ENCODE measurements around a stretch of chr3.

- PRO-cap, 4 experiments, result peak in 2 of 4 experiments; most common plus-strand start chr3:153138896 (in 1); most common minus-strand start chr3:153138747 (in 2)
- RAMPAGE, long total RNA, 2 experiments, result no peak in any of the 2 experiments
These were observed 23.3 kb upstream of the RAP2B start for GRCh38 chr3:153138565-153139270.

DNA sequence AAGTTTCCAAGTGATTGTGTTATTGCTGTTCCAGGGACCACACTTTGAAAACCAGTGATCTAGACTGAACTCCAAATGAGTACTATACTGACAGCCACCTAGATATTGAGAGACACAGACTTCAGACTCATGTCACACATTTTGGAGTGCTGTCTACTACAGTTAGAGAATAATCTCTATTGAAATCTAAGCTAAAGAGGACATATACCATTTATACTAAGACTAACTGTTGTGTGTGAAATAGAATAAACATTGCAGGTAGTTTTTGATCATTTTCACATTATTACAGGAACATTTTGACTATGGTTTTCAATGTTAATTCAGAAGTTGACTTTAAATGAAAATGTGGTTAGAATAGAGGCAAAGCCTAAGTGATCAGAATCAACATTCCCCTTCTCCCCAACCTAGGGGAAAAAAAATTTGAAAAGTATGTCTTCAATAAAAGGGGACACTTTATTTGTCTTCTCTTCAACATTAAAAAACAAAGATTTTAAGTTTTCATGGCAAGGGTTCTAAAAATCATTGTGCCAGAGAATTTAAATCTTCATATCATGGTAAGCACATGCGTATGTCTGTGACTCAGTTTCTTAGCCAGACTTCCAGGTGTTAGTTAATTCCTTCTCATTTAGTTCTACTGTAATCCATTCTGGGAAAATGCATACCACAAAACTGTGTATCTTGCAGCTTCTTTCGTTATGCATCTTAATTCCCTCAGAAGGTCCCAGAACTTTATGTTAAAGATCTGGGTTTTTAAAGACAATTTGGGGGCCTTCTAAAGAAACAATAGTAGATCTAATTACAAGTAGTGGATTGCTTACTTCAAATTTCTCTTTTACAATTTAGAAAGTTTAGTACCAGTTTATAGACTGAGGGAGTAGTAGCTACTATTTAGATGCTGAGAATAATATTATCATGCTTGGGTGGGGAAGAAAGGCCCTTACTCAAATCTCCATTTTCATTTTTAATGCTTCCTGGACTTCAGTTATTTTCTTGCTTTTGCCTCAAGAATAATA is 5.7 kb downstream of the RAP2B start:
- PRO-cap, 4 experiments, result peak in 1 of 4 experiments; most common minus-strand start position 77 of the sequence (in 1)
- RAMPAGE, long total RNA, 2 experiments, result no peak in any of the 2 experiments

DNA sequence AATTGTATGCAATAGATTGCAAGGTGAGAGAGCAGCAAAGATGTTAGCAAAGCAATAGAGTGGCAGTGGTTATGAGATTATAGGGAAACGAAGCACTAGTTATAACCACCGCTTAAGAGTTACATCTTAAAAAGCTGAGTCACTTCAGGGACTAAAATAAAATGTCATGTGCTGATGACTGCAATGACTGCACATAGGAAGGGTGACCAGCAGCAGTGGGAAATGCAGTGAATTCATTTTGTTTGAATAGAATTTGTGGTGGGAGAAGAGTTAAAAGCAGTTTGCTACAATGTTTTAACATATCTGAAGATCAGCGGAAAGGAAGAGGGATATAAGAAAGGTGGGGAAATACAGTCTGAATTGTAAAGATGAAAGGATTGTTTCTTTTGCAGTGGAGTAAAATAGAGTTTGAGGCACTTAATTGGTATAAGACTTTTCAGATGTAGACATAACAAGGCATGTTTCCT is 127.4 kb downstream of the RAP2B start:
- PRO-cap, 4 experiments, result peak in 3 of 4 experiments; most common plus-strand start position 186 of the sequence (in 1); most common minus-strand start position 73 of the sequence (in 3)
- RAMPAGE, long total RNA, 2 experiments, result no peak in any of the 2 experiments

GRCh38 chr3:153553123-153553850 is 391.3 kb downstream of the RAP2B start:
- PRO-cap, 4 experiments, result no peak in any of the 4 experiments
- RAMPAGE, long total RNA, 2 experiments, result no peak in any of the 2 experiments

DNA sequence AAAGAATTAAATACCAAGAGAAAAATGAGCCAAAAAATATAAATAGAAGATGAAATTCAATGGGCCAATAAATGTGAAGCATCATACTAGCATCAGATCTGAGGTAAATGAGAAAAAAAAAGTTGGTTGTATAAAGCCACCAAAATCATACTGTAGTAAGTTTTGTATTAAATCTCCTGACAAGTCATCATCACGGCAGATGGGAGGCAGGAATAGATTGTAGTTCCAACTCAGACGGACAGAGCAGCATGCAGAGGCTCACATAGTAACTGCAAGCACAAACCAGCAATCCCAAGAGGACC is 141.9 kb upstream of the ARHGEF26 start:
- PRO-cap, 4 experiments, result no peak in any of the 4 experiments
- RAMPAGE, long total RNA, 2 experiments, result no peak in any of the 2 experiments

DNA sequence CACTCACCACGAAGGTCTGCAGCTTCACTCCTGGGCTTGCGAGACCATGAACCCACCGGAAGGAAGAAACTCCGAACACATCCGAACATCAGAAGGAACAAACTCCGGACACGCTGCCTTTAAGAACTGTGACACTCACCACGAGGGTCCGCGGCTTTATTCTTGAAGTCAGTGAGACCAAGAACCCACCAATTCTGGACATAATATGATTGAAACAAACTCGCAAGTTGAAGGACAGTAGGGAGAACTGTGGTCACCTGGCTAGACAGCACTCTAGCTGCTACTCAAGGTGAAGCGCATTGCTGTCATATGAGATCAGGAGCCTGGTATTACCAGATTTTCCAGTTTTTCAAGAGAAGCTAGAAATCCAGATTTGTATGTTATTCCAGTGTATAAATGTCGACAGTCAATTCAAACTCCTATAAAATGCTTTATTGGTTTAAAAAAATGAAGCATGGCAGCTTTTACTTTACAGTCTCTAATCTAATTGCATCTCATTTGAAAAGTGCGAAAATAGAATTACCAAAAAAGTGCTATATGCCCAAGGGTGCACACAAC is 31.8 kb upstream of the ARHGEF26 start:
- PRO-cap, 4 experiments, result no peak in any of the 4 experiments
- RAMPAGE, long total RNA, 2 experiments, result no peak in any of the 2 experiments

DNA sequence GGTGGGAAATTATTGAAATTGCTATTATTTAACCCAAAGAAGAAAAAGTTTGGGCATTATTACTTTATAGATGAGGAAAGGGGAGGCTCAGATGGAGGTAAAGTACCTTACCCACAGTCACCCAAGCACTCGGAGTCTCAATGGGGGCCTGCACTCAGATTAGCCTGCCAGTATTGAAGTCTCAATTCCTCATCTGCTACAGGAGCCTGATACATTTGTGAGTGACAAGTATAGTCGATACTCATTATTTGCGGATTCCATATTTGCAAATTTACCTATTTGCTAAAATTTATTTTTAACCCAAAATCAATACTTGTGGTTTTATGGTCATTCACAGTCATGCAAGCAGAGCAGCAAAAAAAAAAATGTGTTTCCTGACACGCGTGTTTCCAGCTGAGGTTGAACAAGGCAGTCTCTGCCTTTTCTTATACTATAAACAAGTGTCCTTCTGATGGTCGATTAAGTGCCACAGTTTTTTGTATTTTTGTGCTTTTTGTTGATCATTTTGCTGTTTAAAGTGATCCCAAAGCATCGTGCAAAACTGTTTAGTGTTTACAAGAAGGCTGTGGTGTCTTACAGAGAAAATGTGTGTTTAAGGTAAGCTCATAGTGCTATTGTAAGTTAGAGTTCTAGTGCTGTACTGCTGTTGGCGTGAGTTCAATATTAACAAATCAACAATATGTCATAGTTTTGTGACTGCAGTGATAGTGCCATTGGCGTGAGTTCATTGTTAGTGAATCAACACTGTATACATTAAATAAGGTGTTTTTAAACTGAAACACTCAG is 48.0 kb downstream of the ARHGEF26 start:
- PRO-cap, 4 experiments, result no peak in any of the 4 experiments
- RAMPAGE, long total RNA, 2 experiments, result no peak in any of the 2 experiments

- PRO-cap, 4 experiments, result no peak in any of the 4 experiments
- RAMPAGE, long total RNA, 2 experiments, result no peak in any of the 2 experiments
These were observed 77.9 kb downstream of the DHX36 start for GRCh38 chr3:154246343-154246796.

DNA sequence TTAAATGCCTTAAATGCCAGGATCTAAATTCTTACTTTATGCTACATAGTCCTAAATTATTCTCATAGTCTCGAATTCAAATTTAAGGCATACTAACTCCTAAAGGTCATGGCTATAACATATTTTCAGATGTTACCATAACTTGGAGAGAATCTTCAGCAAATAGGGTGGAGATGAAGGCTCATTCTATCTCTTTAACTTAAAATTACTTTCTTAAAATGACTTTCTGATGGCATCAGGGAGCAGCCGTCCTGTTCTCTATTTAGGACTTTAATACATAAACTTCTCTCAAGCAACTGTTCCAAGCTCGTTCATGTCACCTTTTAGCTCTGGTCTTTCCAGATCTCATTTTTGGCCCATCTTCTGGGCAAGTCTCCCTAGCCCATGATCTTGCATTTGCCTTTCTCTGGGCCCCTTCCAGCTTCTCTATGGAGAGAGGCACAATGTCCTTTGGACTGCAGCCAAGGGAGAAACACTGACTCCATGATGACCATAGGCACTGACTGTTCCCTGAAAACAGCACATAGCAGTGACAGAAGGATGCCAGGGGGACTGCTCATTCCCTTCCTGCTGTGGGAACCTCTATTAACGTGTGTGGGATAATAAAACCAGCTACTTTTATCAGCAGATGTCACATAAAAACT is 60.4 kb downstream of the STRIT1 start:
- PRO-cap, 4 experiments, result peak in 1 of 4 experiments; most common plus-strand start position 529 of the sequence (in 1)
- RAMPAGE, long total RNA, 2 experiments, result no peak in any of the 2 experiments

DNA sequence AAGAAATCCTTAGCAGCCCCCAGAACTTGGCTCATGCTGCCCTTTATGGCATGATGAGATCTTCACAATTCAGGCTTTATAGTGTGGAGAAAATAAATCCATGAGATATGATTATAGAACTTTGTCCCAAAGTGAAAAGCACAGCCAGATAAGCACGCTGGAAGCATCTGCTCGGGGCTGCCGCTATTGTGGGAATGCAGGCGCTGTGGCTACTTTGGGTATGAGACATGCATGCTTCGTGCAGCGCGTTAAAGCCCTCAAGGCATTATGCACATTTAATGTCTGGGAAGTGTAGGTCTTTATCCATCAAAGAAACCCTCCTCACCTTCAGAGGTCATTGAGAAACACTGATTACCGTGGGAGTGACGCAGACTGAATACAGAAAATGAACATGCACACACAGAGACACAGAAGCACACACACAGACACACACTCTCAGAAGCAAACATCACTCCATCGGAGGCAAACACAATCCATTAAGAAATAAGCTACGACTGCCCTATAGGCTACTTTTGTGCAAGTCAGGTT is 68.7 kb downstream of the PLCH1 start:
- PRO-cap, 4 experiments, result no peak in any of the 4 experiments
- RAMPAGE, long total RNA, 2 experiments, result no peak in any of the 2 experiments

DNA sequence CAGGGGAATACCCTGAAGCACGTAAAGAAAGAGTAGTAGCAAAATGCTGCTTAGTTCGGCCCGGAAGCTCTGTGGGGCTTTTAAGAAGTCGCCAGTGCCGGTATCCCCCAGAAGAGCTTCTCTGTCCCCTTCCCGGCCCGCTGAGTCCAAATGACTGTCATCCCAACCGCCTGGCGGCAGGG is 605 bp downstream of the SLC33A1 start:
- PRO-cap, 4 experiments, result peak in 1 of 4 experiments; most common plus-strand start position 53 of the sequence (in 1)
- RAMPAGE, long total RNA, 2 experiments, result no peak in any of the 2 experiments

DNA sequence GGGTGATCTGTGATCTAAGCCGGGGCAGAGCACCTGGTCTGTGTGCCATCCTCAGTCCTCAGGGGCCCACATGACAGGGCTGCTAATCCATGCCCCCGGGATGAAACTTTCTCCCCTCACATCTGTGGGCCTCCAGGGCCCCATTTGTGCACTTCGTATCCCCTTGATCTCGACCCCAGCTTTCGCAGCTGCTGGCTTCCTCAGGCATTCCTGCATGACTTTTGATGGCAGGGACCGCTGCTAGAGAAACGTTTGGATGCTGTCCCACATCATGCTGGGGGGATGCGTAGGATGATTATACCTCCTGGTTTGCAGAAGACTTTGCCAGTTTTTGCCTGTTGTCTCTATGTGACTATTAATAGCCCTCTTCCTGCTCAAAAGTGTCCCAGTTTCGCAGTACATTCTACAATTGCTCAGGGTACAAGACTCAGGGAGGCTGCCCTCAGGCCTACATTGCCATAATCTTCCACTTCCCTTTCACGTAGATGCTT is 10.4 kb upstream of the KCNAB1 start:
- PRO-cap, 4 experiments, result no peak in any of the 4 experiments
- RAMPAGE, long total RNA, 2 experiments, result no peak in any of the 2 experiments

- PRO-cap, 4 experiments, result no peak in any of the 4 experiments
- RAMPAGE, long total RNA, 2 experiments, result no peak in any of the 2 experiments
These were observed 3.5 kb upstream of the SSR3 start for GRCh38 chr3:156558421-156558864.

- PRO-cap, 4 experiments, result no peak in any of the 4 experiments
- RAMPAGE, long total RNA, 2 experiments, result no peak in any of the 2 experiments
These were observed 7.5 kb downstream of the TIPARP start for GRCh38 chr3:156681677-156682480.

GRCh38 chr3:156685074-156685558 is 10.7 kb downstream of the TIPARP start:
- PRO-cap, 4 experiments, result no peak in any of the 4 experiments
- RAMPAGE, long total RNA, 2 experiments, result no peak in any of the 2 experiments

GRCh38 chr3:156781485-156782160 is 44.5 kb upstream of the LEKR1 start:
- PRO-cap, 4 experiments, result no peak in any of the 4 experiments
- RAMPAGE, long total RNA, 2 experiments, result no peak in any of the 2 experiments

GRCh38 chr3:156817725-156818046 is 8.5 kb upstream of the LEKR1 start:
- PRO-cap, 4 experiments, result peak in 2 of 4 experiments; most common minus-strand start chr3:156817855 (in 2)
- RAMPAGE, long total RNA, 2 experiments, result no peak in any of the 2 experiments

DNA sequence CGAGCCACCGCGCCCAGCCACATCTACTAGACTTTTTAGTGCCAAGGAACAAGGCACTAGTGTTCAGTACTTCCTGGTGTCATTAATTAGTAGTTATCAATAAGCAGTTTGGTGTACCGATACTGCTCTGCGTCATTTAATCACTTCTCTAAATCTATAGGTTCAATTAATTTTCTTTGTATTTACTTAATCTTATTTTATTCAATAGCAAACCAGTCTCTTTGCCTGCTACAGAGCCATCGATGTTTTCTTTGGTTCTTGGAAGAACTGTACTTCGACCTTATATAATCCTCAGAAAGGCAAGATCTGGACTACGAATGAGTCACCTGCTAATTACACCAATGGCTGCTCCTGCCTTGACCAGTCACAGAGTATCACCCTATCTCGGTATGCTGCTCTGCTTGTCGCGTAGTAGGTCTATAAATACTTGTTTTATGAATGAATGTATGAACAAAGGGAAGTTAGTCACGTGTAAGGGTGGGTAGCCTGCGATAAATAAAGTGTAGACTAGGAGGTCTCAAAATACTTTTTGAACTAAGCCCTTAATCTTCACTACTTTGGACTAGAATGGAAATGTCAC is 788 bp upstream of the LEKR1 start:
- PRO-cap, 4 experiments, result no peak in any of the 4 experiments
- RAMPAGE, long total RNA, 2 experiments, result no peak in any of the 2 experiments

- PRO-cap, 4 experiments, result peak in 3 of 4 experiments; most common plus-strand start chr3:157064638 (in 2); most common minus-strand start chr3:157064443 (in 3)
- RAMPAGE, long total RNA, 2 experiments, result no peak in any of the 2 experiments
These were observed 95.6 kb downstream of the CCNL1 start for GRCh38 chr3:157064185-157064933.

DNA sequence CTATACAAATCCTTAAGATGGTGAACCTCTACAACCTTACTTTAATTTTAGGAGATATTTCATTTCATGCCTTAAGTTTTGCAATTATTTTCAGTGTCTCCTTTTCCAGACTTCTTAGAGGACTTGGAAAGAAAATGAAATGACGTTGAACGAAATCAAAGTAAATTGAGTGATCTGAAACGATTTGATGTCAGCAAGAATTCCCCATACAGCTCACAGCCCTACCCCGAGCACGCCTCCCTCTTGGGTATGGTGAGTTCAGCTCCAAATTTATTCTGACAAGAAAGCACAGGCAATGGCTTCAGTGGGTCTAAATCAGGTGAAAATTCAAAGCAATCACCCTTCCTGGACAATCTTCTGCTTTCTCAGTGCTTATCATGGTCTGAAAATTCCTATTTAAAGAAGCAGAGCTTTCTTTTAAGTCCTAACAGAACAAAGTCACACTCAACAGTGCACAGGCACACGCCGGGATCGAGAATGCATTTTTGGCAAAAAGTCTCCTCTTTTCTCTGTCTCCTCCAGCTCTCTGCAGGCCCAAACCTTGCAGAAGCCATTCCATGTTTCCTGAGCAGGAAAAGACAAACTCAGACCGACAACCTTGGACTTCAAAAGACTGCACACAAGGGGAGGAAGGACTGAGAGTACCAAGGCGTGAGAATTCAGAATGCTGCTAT is 72.0 kb downstream of the CCNL1 start:
- PRO-cap, 4 experiments, result peak in 2 of 4 experiments; most common plus-strand start position 207 of the sequence (in 2); most common minus-strand start position 251 of the sequence (in 2)
- RAMPAGE, long total RNA, 2 experiments, result no peak in any of the 2 experiments

Measured in right lobe of liver (tissue), 4 donors.